Osteoblast (primary cell): ENCODE measurements around the genes CTNNB1 and SEC22C.

DNA sequence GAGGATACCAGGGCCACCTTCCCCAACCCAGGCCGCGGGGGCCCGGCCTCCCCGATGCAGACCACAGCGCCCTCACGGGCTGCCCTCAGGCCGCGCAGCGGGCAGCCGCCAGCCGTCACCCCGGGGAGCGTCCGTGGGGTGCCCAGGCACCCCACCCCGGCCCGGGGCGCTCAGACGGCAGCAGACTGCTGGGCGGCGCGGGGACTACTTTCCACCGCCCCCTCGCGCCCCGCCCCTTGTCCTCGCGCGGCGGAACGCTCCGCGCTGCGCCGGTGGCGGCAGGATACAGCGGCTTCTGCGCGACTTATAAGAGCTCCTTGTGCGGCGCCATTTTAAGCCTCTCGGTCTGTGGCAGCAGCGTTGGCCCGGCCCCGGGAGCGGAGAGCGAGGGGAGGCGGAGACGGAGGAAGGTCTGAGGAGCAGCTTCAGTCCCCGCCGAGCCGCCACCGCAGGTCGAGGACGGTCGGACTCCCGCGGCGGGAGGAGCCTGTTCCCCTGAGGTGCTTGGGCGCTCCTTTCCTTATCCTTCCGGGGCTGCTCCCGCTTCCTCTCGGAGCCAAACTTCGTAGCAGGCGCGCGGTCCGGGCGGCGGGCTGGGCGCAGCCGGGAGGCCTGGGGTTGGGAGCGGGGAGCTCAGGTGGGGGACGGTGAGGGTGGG is at the start of gene CTNNB1:
Gene CTNNB1, plus strand, starts transcription at position 335 of the 658 bp plus-strand sequence.
- CAGE, long polyA plus RNA = start-site peak on the plus strand centred at position 307 of the sequence, 65 bp wide, 1,450 and 563 reads in 2 replicates
- RRBS = 2% methylated on average over 37 of the region's 73 CpGs

GRCh38 chr3:41233435-41234063 is 34.2 kb downstream of the CTNNB1 start:
- CAGE, long polyA plus RNA = no peak
- RRBS = no CpG with 5 or more reads among the region's 6 CpGs

DNA sequence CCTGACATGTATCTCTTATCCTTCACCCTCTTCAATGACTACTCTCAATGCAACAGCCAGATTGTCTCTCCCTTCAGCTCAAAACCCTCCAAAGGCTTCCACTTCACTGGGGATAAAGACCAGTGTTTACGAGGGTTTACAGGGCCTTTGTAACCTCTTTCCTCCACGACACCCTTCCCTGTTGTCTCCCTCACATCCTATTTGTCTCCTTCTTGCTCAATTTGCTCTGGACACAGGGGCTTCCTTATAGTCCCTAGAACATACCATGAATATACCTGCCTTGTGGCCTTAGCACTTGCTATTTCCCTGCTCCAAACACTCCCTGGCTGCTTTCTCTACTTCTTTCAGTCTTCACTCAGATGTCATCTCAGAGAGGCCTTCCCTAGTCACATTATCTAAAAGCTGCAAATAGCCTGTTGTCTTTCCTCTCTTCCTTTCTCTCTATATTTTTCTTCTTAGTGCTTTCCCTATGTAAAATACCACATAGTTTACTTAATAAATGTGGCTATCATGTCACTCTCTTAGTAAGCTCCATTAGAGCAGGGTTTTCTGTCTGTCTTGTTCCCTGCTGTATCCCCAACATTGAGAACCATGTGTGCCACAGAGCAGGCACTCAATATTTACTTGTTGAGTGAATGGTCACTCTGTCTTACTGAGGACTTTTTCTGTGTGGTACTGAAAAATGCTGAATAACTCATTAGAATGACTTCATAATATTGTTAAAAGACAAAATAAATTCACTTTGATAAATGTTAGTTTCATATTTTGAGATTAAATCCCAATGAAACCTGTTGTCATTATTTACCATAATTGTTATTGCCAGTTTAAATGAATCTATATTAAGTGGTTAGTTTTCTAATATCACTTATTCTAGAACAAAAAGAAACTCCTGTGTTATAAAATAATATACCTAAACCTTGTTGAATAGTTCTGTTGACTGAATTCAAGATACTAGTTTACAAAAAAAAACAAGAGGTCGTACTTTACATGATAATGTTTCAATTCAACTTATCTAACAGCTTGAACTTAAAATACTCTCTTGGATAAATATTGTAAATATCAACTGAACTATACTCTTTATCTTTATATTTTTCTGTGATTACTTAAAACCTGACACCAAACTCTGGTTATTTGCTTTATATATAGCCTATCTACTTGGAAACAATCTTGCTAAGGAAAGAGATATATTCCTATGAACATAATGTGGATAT is 182.8 kb downstream of the CTNNB1 start:
- CAGE, long polyA plus RNA = no peak
- RRBS = no CpG with 5 or more reads among the region's 3 CpGs

DNA sequence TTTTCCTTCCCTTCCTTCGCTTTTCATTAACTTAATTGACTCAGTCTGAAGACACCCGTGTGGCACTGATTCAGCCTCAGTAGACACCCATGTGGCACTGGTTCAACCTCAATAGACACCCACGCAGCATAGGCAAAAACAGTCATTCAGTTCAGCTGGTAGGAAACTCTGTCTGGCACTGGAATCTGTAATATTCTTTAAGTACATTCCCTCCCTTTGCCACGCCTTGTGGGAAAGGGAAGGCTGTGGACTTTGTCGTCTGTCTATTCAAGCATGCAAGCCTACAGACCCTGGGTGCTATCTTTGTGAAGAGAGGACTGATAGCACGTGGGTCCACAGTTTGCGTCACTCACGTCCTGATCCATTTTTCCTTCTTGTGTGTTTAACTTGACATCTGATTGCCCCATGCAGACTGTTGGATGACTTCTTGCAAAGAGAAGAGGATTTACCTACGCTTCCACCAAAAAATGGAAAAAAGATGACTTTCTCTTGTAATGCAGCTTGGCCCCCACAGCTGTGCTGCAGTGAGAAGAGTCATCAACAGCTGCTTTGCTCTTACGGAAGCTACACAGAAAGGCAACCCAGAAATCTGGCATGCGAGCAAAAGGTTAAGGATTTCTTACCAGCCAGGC is 278.2 kb downstream of the ULK4 start:
- CAGE, long polyA plus RNA = no peak
- RRBS = no CpG with 5 or more reads among the region's 11 CpGs

DNA sequence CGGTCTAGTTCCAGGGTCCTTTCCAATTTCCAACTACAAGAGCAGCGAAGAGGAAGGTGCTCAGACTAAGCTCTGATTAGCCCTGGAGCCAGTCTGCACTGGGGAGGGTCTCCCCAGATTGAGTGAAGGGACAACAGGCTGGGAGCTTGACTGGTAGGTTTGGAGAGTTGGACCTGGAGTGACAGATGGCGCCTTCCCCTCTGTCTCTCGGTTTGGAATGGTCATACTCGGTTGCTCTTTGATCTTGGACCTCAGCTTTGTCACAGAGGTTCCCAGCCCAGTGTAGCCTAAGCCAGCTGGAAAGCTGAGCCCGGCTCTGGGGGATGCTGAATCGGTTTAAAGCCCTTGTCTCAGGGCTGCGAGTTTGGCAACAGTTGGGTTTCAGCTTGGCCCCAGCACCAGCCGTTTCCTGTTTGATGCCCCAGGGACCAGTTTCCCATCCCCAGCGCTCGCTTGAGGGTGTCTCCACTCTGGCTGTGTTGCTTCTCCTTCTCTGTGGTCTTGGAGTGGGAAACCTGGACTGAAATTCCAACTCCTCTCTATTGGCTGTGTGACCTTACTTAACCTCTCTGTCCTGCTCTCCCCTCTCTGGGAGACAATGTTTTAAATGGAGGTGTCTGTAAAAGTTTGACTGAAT is 53.2 kb upstream of the ULK4 start:
- CAGE, long polyA plus RNA = no peak
- RRBS = no CpG with 5 or more reads among the region's 11 CpGs

GRCh38 chr3:42079547-42080182 is 11.5 kb upstream of the TRAK1 start:
- CAGE, long polyA plus RNA = no peak
- RRBS = no CpG with 5 or more reads among the region's 12 CpGs

DNA sequence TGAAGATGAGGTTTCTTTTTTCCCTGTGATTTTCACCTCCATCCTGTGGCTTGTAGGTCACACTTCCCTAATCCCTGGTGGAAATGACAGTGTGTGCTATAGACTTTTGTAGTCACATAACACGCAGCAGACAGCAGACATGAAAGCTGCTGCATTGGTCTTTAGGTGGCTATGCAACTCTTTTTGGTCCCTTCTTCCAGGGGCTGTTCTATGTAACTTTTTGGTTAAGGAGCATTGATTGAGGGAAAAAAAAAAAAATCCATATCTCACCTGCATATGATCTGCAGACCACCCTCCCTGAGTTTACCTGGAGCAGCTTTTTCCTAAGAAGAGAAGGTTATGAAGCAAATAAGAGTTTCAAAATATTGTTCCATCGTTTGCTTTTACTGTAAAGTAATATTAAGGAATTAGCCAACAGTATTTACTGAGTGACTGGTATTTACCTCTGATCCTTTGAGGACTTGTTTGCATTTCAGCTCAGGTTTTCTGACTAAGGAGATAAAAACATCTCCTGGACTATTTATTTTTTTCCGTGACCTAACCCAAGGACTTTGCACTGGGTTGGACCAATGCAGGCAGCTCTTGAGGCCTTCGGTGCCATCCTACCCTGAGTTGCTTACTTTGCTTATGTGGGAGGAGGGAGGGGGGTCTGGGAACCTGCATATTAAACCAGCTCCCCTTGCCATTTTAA is 39.1 kb downstream of the TRAK1 start:
- CAGE, long polyA plus RNA = no peak
- RRBS = no CpG with 5 or more reads among the region's 4 CpGs

- CAGE, long polyA plus RNA = no peak
- RRBS = no CpG with 5 or more reads among the region's 3 CpGs
Observed at GRCh38 chr3:42134890-42135490, 43.8 kb downstream of the TRAK1 start.

DNA sequence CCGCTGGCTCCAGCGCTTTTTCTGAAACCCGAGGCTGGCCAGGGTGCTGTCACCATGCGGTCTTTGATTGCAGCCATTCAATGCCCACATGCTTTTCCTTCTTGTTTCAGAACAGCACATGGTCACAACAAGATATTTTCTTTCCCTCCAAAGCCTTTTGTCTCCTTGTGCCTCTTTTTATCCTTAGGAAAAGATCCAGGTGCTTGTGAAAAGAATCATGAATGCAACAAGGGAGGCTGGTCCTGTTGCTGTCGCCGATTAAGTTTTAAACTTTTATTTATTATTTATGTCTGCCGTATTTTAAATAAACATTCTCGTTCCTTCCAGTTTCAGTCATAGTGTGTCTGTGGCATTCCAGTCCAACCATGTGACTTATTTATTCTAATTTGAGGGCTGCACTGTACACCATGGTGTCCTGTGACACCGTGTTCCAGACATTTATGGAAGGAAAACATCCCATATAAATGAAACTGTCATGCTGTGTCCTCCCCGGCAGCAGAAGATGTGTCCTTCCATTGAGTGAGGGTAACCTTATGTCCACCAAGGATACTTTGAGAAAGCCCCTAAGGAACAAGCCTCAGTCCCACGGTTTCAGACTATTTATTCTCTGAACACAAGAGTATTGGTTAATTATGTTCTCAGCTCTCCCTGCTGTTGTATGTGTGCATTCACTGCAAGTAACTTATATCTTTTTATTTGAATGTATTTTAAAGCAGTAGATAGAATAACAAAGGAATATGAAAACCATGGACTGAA is 41.0 kb downstream of the CCK start:
- CAGE, long polyA plus RNA = no peak
- RRBS = no CpG with 5 or more reads among the region's 11 CpGs

DNA sequence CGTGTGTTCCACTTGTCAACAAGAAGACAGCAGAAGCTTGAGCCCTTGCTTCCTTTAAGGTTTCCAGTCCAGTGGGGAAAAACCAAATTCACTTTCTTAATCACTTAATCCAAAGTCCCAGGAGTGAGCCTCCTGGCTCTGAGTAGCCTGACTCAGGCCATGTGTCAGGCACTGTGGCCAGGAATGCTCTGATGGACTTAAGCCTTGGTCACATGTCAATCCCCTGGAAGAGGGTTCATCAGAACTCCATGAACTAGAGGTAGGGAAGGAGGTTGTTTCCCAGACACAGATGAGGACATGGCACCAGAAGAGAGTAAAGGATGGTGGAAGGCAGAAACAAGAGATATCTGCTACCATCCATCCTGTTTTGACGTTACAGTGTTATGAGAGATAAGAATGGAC is 8.8 kb downstream of the VIPR1 start:
- CAGE, long polyA plus RNA = no peak
- RRBS = no CpG with 5 or more reads among the region's 2 CpGs

DNA sequence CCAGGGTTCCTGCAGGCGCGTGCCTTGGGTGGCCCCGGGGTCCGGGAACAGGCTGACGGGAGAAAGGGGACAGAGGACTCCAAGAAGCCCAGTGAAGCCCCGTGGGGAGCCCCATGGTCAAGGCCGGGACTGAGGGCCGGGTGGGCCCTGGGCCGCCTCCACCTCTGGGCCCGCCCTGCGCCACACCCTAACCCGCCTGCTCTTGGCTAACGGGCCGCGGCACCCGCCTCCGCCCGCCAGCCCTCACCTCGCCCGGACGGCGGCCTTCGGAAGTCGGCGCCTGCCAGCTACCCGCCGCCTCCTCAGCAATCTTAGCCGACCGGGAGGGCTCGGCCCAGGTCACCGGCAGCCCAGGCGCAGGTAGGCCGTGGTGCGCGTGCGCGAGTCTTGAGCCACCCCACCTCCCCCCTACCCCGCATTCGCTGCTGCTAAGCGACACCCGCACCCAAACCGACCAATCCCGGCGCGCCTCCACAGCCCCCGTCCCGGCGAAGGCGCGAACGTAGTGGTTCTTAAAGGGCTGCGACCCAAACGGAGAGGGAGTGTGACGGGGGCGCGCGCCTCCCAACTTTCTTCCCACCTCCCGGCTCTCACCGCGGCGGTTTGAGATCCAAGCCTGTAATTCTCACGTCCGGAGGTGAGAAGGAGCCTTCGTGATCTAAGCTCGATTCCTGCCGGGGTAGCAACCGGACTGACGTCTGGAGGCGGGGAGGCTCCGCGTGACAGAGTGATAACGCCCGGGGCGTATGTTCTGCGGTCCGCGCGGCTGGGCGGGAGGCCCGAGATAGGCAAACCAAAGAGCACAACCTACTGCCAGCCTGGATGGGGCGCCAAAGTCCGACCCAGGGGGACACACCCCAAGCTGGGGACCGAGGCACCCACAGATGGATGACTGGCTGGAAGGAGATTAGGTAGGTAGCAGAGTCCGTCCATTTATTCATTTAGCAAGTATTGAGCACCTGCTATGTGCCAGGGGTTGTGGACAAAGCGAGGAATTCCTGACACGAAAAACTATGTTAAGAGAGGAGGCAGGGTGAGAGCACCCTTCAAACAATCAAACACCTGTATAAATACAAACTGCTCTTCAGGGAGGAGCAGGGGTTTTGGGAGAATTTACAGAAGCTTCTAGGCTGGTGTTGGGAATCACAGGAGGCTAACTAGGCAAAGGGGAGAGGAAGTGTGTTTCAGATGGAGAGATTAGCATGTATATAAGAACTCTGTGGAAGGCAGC is at the start of gene SEC22C:
Gene SEC22C, minus strand, starts transcription at position 369 of the 1,231 bp plus-strand sequence.
- CAGE, long polyA plus RNA = start-site peak on the minus strand centred at position 348 of the sequence, 53 bp wide, 587 and 626 reads in 2 replicates; start-site peak on the minus strand centred at position 695 of the sequence, 70 bp wide, 76 and 74 reads in 2 replicates
- RRBS = 2% methylated on average over 46 of the region's 86 CpGs

DNA sequence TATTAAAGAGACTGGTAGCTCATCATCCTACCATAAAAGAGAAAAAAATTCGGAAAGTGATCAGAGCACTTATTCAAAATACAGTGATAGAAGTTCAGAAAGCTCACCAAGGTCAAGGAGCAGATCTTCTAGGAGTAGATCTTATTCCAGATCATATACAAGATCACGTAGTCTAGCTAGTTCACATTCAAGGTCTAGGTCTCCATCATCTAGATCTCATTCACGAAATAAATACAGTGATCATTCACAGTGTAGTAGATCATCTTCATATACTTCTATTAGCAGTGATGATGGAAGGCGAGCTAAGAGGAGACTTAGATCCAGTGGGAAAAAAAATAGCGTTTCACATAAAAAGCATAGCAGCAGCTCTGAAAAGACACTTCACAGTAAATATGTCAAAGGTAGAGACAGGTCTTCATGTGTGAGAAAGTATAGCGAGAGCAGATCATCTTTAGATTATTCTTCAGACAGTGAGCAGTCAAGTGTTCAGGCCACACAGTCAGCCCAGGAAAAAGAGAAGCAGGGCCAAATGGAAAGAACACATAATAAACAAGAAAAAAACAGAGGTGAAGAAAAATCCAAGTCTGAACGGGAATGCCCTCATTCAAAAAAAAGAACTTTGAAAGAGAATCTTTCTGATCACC is 15.7 kb upstream of the ZBTB47 start:
- CAGE, long polyA plus RNA = no peak
- RRBS = no CpG with 5 or more reads among the region's 7 CpGs

- CAGE, long polyA plus RNA = no peak
- RRBS = 78% methylated on average over 2 of the region's 8 CpGs
Observed at GRCh38 chr3:42667663-42668734, 14.5 kb downstream of the ZBTB47 start.

DNA sequence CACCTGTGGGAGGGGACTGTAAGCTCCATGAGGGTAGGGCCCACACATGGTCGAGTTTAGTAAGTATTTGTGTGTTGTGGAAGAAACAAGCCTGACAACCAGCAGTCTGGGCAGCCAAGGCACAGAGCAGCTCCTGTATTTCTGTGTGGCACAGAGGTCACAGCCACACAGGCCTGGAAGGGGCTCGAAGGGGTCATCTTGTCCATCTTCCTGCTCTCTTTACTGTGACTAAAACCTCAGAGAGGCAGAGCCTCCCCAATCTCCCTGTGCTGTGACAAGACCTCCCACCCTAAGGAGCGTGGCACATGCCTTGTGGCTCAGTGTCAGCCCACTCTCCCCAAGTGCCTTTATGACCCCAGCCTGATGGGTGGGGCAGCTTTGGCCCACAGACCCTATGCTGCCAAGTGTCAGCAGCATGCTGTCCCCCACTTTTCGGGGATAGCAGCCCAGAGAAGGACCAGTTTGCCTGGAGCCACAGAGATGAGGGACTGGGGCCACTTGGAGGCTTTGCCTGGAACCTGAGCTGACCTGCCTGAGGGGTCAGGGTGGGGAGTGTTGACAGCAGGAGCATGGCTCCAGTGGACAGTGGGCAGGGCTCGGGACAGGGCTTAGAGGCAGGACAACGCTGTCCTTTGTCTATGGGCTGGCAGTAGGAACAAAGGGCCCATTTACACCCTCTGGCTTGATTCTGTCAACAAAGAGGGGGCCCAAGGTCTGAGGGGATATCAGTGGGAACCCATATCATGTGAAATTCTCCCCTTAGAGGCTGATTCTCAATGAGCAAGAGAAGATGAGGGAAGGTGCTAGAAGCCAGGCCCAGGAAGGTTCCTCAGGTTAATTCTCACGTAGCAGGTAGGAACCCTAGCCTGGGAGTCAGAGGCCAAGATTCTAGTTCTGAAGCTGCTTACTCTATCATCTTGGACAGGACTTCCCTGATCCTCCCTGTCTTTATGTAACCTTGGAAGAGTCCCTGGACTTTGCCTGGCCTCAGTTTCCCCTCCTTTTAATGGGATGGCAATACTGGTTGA is 29.5 kb upstream of the HHATL start:
- CAGE, long polyA plus RNA = no peak
- RRBS = no CpG with 5 or more reads among the region's 7 CpGs

- CAGE, long polyA plus RNA = no peak
- RRBS = no CpG with 5 or more reads among the region's 1 CpG
Observed at GRCh38 chr3:42756303-42756821, 16.7 kb downstream of the CCDC13 start.

- CAGE, long polyA plus RNA = no peak
- RRBS = 4% methylated on average over 12 of the region's 44 CpGs
Observed at GRCh38 chr3:42802912-42804105, 981 bp downstream of the HIGD1A start.

DNA sequence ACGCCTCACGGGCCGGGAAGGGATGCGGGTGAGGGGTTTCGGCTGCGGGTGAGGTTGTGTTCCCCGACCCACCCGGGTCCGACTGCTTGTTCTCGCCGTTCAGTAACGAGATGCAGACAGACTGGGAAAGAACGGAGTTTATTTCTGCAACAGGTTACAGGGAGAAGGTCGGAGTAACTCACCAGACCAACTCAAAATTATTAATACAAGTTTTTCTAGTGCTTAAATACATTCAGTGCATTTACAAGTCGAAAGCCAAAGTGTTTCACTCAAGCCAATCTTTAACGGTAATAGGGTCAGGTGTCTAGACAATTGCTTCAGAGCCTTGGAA is 492 bp upstream of the HIGD1A start:
- CAGE, long polyA plus RNA = no peak
- RRBS = 1% methylated on average over 6 of the region's 16 CpGs

- CAGE, long polyA plus RNA = no peak
- RRBS = no CpG with 5 or more reads among the region's 5 CpGs
Observed at GRCh38 chr3:42846638-42847600, 28.8 kb downstream of the CYP8B1 start.

DNA sequence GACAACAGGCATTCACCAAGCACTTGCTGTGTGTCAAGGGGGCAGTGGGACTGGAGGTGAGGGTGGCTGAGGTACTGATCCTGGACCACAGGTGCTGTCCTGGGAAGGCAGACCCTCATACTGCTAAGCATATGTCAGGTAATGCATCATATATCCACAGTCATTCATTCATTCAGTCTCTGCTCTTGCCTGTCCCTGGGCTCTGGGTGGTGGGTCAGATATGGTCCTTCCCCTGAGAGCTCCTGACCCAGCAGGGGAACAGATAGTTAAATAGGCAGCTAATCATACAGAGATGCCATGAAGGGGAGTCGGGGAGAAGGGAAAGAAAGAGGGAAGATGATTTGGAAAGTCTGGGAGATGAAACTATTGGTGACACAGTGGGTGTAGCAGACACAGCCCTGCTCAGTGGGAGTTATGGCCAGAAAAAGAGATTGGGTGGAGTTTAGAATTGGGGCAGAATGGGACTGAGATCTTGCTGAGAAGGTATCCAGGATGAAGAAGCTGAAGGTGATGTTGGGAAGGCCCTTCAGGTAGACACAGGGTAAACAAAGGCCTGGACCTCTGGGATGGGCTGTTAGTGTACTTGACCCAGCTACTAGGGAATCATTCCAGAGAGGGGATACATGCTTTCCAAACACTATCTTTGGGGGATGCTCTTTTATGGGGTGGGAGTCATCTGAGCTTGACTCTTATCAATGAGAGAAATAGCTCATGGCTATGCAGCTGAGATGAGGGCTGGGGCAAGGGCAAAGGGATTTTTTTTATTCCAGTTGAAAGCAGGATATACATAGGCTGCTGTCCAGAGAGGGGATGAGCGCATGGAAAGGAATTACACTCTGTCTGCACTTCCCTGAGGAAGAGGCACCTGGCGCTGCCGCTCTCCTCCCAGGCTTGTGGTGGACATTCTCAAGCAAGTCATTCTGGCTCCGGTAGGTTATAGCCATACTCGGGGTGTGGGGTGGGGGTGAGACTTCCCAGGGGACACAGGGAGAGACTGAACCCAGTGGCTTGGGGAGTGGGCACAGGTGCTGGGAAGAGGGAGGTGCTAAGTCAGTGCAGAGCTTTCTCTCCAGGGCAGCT is 24.8 kb downstream of the CYP8B1 start:
- CAGE, long polyA plus RNA = no peak
- RRBS = no CpG with 5 or more reads among the region's 6 CpGs

DNA sequence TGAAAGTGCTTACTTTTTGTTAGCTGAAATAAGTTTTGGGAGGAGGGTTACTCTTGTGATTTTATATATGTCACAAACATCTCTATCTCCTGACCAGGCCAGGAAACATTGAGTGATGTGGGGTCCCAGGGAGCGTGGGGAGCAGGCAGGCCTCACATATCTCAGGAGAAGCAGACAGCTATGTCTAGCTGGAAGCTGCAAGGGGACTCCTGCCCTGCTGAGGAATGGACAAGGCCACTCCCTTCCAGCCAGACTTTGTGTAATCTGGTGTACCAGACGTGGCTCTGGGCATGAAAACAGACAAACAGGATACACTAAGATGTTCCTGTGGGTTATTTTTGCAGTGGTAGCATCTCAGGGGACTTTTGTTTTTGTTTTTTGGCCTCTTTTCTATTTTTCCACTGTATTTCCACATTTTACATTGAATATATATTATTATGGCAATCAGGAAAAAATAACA is 23.2 kb downstream of the CYP8B1 start:
- CAGE, long polyA plus RNA = no peak
- RRBS = no CpG with 5 or more reads among the region's 2 CpGs